Metastatic Liver Carcinoma in the Lung (tissue), 2 donors: ENCODE measurements around the genes KCND1, GAGE12C, PAGE4, CENPVL2 and TSPYL2.

- PRO-cap, 2 experiments: peak in 1 of 2 experiments; most common minus-strand start chrX:48971866 (in 1)
Observed at GRCh38 chrX:48971643-48972674, at the start of gene KCND1. KCND1 (minus strand) TSS chrX:48971844.

GRCh38 chrX:49041693-49042762 lies 1.1 kb downstream of the TFE3 start:
- PRO-cap, 2 experiments: peak in 1 of 2 experiments; most common plus-strand start chrX:49042268 (in 1); most common minus-strand start chrX:49042684 (in 1)

DNA sequence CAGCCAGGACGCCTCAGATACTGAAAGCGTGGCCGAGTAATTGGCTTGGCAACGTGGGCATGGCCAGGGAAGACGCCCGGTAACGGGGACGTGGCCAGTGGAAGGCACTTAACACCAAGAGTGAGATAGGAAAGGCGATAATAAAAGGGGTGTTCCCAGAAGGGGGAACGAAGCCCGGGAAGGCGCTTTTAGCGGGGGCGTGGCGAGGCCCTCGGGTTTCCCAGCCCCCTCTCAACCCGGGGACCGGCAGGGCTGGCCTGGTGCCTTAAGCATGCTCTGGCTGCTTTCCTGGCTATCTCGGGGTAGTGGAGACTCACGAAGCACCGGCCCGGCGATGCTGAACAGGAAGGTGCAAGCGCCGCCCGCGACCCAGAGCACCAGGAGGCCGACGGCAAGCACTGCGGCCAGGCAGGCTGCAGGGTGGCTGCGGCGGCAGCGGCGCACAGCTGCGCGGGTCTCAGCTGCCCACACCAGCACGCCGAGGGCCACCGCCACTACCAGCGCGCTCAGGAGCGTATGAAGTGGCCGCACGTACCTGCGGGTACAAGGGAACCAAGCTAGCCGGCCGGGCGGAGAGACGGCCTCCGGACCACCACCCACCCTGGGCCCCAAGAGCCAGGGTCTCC lies 1.6 kb downstream of the PRAF2 start:
- PRO-cap, 2 experiments: no peak in any of the 2 experiments

DNA sequence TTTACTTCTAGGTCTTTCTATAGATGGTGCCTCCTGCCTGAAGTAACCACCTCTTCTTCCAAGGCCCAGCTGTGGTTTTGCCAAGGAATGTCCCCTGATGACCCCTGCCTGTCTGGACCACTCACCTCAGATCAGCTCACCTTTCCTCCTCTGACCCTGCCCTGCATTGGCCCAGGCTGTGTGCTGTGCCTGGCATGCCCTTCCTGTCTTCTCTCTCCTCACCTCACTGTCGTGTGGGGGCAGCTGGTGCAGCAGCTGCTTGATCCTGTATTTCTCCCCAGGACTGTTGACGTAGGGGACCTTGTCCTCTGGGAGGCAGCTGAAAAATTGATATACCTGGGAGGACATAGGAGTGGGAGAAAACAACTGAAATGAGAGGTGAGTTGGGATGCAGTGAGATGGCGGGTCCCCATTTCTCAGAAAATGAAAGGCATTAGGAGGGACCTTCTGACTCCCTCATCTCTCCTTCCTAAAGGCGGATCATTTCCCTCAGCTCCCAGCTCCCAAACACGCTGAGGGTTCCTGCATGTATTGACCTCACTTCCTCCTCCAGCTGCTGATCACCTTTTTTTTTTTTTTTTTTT lies 6.6 kb downstream of the PRICKLE3 start:
- PRO-cap, 2 experiments: no peak in any of the 2 experiments

DNA sequence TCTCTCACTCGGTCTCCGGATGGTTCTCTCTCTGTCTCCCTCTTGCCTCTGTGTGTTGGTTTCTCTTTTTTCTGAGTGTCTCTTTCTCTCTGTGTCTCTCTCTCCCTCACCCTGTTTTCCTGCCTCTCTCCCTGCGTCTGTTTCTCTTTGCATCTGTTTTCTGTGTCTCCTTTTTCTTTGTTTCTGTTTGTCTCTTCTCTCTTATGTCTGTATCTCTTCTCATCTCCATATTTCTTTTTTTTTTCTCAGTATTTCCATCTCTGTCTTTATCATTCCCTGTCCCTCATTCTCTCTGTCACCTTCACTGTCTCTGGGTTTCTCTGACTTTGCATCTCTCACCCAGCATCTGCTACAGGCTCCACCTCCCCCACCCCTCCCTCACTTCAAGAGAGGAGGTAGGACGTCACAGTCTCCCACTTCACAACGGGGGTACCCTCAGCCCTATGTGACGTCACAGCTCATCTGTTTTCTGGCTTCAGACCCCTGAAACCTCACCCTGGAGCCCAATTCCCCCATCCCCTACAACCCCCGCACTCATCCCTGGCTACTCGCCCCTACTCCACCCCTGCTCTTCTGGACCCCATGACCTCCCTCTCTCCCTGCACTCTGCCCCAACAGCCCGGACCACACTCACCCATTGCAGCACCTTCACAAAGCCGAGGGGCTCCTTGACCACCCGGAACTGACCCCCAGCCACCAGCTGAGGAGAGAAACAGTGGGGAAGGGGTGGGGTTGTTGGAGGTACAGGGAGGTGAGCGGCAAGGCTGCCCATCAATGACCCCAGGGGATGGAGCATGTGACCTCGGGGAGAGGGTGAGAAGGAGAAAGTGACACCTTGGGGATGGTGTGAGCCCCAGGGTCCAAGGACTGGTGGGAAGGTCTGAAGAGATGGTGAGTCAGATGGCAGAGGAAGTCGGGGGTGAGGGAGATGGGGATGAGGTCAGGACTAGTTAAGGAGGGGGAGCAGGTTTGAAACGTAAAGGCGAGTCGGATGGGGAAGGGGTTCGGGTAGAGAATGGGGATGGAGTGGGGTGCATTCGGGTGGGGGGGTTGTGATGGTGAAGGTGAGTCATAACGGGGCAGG lies 1.3 kb downstream of the SYP start:
- PRO-cap, 2 experiments: no peak in any of the 2 experiments

- PRO-cap, 2 experiments: no peak in any of the 2 experiments
Observed at GRCh38 chrX:49270368-49271298, 1.0 kb downstream of the PPP1R3F start.

DNA sequence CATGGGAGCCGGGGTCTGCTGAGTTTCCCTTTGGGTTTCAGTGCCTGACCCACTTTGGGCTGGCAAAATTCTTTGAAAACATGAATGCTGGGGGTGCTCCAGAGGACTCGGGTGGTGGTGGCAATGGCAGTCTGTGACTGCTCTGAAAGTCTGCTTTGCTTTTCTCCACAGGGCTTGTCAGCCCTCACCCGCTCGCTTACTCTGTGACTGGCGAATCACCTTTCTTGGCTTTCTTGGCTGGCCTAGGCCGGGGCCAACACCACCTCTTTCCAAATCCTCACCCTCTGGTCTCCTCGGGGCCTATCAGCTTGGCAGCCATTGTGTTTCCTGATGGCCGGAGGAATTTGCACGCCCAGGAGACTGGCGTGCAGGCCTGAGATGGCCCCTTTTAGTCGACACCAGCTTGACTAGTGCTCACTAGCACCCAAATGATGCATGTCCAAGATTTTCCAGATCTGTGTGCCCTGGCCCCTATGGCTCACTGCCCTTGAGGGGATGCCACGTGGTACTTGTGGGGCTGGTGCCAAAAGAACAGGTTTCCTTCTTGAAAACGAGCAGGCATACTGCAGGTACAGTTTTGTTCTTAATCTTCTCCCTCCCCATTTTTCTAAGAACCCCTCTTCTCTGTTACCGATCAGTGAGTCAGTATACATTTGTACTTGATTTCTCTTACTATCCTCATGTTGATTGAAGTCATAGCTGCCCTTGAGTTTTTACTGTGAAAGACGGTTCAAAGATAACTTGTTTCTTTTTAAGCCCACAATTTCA lies 7.6 kb downstream of the PPP1R3F start:
- PRO-cap, 2 experiments: no peak in any of the 2 experiments

DNA sequence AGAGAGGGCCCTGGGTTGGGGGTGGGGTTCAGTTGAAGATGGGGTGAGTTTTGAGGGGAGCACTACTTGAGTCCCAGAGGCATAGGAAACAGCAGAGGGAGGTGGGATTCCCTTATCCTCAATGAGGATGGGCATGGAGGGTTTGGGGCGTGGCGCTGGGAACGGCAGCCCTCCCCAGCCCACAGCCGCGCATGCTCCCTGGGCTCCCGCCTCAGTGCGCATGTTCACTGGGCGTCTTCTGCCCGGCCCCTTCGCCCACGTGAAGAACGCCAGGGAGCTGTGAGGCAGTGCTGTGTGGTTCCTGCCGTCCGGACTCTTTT lies at the start of gene GAGE12C:
Gene GAGE12C, plus strand, starts transcription at position 234 of the 320 bp plus-strand sequence.
- PRO-cap, 2 experiments: no peak in any of the 2 experiments

DNA sequence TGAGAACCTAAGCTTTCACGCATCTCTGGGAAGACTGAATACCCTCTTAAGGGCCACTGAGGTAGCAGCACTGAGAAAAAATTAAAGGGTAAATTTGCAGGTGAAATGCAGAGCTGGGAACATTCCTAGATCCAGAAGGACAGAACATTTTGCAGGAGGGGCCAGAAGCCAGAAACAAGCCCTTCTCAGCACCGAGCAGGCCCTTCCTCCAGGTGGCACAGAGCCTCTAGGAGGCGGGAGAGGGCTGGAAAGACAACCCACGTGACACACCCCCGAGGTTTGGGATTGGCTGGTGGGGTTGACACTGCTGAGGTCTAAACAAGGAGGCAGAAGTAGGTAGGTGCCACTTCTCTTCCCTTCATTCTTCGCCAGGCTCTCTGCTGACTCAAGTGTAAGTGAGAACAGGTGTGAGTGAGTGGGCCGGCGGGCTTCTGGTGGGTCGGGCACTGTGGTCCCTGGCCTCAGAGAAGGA lies at the start of gene PAGE4:
Gene PAGE4, plus strand, starts transcription at position 343 of the 472 bp plus-strand sequence.
- PRO-cap, 2 experiments: no peak in any of the 2 experiments

GRCh38 chrX:50595023-50595449 lies 124.4 kb upstream of the DGKK start:
- PRO-cap, 2 experiments: no peak in any of the 2 experiments

DNA sequence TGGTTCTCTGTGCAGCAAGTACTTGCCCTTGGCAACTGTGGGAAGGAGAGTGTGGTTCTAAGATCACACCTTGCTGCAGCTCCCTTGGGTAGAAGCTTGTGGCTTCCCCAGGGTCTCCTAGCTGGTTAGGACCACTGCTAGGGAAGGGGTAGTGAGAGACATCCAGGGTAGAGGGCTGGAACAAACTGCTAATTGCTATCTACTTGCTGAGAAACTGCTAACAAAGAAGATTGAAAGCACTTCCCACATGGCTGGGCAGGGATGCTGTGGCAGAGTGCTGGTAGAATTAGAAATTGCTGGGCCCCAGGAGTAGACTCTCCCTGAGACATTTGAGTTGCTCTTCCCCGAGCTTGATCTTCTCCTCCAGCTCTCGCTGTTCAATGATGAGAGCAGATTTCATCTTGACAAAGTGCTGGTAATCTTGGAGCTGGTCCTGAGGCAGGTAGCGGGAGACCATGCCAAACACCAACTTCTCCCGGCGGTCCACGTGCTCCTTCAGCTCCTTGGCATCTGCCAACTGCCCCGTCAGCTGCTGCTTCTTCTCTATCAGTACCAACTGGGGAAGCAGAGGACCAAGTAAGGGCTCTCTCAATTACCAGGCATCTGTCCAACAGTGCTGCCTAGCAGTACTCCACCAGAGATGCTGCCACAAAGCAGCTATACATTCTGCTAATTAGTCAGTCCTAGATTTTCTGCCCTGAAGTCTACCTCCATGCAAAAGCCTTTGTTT lies 125.9 kb upstream of the DGKK start:
- PRO-cap, 2 experiments: no peak in any of the 2 experiments

DNA sequence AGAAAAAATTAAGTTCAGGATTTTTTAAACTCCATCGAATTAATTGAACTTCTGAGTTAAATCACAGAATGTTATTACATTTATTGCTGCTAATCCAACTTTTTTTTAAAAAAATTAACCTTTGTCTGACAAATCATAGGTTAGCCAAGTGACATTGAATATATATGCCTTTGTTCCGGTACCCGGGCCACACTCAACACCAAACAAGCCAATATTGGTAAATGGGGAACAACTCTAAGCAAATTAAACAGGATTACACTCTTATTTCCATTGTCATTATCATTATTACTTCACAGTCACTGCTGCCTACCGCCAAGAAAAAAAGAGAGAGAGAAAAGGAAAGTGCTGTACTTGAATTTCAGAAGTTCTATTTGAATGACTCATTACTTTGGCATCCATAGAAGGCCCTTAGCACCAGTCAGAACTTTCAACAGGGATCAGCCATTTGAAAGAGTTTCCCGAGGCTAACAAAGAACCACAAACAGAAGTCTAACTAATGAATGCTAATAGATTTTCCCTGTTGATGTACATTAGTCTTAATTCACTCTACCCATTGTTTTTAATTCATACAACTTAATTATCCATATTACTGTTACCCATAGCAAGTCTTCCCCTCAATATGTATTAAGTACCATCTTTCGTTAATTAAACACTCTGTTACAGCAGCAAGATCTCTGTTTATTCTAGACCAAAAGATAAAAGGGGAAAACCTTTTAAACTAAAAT lies 116.4 kb downstream of the SHROOM4 start:
- PRO-cap, 2 experiments: no peak in any of the 2 experiments

DNA sequence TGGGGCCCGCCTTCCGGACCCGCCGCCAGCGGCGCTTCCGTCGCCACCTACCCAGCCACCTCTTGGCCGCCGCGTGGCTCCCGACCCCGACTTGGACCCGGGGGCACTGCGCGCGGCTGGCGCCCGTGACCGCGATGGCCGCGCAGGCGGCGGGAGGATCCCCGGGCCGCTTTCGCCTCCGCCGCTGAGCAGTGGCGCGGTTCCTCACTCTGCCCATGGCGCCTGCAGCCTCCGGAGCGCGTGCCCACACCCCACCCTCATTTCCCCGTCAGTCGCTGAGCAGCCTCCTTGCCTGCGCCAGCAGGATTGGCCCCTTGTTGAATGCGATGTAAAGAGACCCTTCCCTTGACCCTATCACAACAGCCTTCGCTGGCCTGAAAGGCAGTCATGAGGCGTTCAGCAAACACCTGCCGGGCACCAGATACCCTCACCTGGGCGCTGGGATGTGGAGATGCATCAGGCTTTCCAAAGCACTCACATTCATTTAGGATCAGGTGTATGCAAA lies at the start of gene CENPVL2:
Gene CENPVL2, minus strand, starts transcription at position 217 of the 505 bp plus-strand sequence.
- PRO-cap, 2 experiments: no peak in any of the 2 experiments

- PRO-cap, 2 experiments: no peak in any of the 2 experiments
Observed at GRCh38 chrX:51846032-51846671, 47.3 kb upstream of the MAGED1 start.

GRCh38 chrX:52261385-52261620 lies 76.6 kb downstream of the MAGED4 start:
- PRO-cap, 2 experiments: no peak in any of the 2 experiments

DNA sequence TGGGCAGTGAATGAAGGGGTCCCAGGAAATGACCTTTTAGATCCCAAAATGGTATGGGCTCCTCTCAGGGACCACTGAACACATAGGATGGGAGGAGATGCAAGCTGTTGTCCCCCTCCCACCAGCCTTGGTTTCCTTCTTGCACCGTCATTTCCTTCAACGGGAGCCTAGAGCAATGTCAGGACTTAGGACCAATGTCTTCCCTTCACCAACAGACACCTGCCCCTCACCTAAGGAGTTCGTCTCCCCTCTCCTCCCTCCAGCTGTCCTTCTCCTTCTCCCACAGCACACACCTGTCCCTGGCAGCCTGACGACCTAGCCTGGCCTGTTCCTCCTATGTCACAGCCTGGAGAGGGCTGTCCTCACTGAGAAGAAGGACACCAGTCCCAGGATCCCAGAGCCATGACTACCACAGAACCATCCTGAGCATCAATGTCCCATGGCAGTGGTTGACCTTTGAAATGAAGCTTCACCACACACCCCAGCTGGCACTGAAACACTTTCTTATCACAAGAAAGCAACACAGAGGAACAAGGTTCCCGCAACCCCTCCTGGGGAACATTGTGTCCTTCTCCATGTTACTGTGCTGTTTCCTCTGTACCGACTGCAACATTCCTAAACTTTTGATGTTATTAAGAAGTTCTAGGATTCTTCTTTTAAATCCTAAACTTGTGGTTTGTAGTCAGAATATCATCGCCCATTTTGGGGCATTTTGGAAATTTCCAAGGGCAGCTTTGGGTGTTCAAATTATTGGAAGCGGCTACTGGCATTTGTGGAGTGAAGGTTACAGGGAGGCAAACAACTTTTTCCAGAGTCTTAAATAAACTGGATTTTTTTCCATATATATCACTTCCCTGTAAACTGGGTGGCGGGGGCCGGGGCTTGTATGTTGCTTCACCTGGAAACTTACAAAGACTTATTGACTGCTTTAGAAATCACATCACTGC lies 21.2 kb upstream of the FAM156A start:
- PRO-cap, 2 experiments: no peak in any of the 2 experiments

- PRO-cap, 2 experiments: no peak in any of the 2 experiments
Observed at GRCh38 chrX:52990020-52990444, 31.7 kb upstream of the FAM156A start.

DNA sequence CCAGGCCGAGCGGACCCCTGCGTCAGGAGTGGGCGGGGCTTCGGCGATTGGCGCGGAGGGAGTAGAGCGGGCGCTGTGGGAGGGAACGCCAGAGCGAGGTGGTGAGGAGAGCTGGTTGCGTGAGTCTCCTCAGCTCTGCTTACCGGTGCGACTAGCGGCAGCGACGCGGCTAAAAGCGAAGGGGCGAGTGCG lies at the start of gene TSPYL2:
Gene TSPYL2, plus strand, starts transcription at position 91 of the 192 bp plus-strand sequence.
- PRO-cap, 2 experiments: peak in 2 of 2 experiments; most common plus-strand start position 91 of the sequence (in 2)

GRCh38 chrX:53083345-53083691 lies 1.2 kb downstream of the TSPYL2 start:
- PRO-cap, 2 experiments: no peak in any of the 2 experiments

DNA sequence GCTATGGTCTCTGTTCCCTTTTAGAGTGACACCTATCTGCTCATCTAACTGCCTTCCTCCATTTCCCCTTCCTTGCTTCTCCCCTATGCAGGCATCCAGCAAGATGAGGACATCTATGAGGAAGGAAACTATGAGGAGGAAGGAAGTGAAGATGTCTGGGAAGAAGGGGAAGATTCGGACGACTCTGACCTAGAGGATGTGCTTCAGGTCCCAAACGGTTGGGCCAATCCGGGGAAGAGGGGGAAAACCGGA lies 5.4 kb downstream of the TSPYL2 start:
- PRO-cap, 2 experiments: no peak in any of the 2 experiments